Keratinocyte (primary cell): ENCODE data around the genes BLZF1 and SLC19A2.

CAGE:
- cytosol, long polyA minus RNA, result no peak
- cytosol, long polyA plus RNA, result no peak
- long polyA plus RNA, result no peak
- nucleus, long polyA minus RNA, result no peak
- nucleus, long polyA plus RNA, result no peak
Measured at GRCh38 chr1:168246482-168246856, 20.7 kb downstream of the SFT2D2 start.

CAGE:
- cytosol, long polyA minus RNA, result no peak
- cytosol, long polyA plus RNA, result no peak
- long polyA plus RNA, result no peak
- nucleus, long polyA minus RNA, result no peak
- nucleus, long polyA plus RNA, result no peak
Measured at GRCh38 chr1:168799912-168800538, 71.0 kb upstream of the DPT start.

DNA sequence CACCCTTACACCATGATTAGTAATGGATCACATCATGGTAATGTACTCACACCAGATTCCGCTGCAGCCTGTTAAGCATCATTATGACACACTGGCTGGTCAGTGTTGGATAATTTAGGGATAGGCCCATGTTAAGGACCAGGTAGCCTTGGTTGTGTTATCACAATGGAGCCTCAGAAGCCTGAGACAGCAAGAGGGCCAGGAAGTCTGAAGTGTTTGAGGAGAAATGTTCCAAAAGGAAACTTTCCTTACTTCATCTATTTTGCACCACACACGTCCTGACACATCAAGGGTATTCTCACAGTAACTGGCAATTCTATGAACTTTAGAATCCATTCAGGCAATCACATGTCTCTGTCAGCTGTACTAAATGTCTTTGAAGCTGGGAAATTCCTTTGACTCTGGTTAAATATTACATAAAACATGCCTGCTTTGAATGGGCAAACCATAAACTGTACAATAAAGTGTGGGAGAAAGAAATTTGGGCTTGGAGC is 105.3 kb upstream of the DPT start:
CAGE:
- cytosol, long polyA minus RNA, result no peak
- cytosol, long polyA plus RNA, result no peak
- long polyA plus RNA, result no peak
- nucleus, long polyA minus RNA, result no peak
- nucleus, long polyA plus RNA, result no peak

GRCh38 chr1:168893173-168893674 is 164.2 kb upstream of the DPT start:
CAGE:
- cytosol, long polyA minus RNA, result no peak
- cytosol, long polyA plus RNA, result no peak
- long polyA plus RNA, result no peak
- nucleus, long polyA minus RNA, result no peak
- nucleus, long polyA plus RNA, result no peak

CAGE:
- cytosol, long polyA minus RNA, result no peak
- cytosol, long polyA plus RNA, result no peak
- long polyA plus RNA, result no peak
- nucleus, long polyA minus RNA, result no peak
- nucleus, long polyA plus RNA, result no peak
Measured at GRCh38 chr1:168945839-168946299, 160.6 kb upstream of the ATP1B1 start.

DNA sequence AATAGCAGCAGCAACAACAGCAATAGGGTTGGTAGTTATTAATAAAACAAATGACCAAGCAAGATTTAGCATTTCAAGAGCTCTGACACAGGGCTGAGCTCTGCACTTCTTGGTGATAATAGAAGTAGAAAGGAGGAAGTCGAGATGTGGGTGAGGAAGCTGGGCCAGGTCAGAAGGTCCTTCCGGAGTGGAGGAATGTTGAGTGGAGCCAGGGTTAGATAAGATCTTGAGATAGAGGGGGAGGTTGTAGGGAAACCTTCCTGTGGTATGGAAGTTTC is 45.6 kb upstream of the ATP1B1 start:
CAGE:
- cytosol, long polyA minus RNA, result no peak
- cytosol, long polyA plus RNA, result no peak
- long polyA plus RNA, result no peak
- nucleus, long polyA minus RNA, result no peak
- nucleus, long polyA plus RNA, result no peak

DNA sequence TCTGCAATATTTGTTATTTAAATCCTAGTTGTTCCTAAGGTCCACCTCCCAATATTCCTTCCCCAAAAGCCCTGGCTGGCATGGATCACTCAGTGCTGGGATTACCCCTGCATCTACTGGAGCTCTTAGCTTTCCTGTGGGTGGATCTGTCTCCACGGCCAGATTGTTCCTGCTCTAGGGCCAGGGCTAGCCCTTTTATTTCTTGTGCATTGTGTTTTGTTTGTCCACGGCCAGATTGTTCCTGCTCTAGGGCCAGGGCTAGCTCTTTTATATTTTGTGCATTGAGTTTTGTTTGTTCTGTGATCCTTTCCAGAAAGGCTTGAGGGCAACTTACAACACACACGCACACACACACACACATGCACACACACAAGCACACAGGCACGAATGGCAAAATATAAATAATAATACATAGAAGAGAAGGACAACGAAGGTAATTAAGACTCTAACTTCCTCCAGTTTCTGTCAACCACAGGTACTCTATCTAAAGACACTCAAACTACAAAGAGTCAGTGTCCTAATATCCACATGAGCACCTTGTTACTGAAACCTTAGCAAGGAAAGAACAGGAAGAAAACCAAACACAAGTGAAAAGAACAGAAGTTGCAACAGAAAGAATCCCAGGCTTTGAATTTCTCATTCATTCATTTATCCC is 33.0 kb upstream of the ATP1B1 start:
CAGE:
- cytosol, long polyA minus RNA, result no peak
- cytosol, long polyA plus RNA, result no peak
- long polyA plus RNA, result no peak
- nucleus, long polyA minus RNA, result no peak
- nucleus, long polyA plus RNA, result no peak

DNA sequence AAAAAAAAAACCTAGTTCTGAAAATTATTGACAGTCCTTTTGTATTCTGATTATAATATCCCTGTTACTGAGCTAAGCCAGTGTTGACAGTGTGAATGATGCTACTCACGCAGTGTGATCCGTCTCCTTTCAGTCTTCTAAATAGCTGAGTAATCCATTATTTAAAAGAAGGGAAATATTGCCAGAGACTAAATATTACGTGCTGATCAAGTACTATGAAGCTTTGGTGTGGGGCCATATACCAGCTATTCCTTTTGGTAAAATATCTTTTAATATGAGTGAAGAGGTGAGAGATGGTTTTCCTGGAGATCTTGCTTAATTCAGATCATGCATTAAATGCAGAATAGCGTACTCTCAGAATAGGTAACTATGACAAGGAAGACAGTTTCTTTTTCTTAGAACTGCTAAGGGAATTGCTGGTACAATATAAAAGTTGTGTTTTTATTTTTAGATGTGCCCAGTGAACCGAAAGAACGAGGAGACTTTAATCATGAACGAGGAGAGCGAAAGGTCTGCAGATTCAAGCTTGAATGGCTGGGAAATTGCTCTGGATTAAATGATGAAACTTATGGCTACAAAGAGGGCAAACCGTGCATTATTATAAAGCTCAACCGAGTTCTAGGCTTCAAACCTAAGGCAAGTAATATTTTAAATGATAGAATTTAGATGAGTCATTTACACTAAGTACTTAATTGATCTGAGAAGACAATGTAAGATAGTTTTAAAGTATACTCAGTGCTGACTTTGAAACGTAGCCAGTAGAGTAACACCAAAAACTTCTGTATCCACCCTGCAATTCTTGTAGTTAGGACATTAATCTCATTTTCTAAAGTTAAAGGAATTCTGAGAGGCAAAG is 20.5 kb downstream of the ATP1B1 start:
CAGE:
- cytosol, long polyA minus RNA, result start-site peak on the plus strand centred at position 616 of the sequence, 26 bp wide, 35 reads
- cytosol, long polyA plus RNA, result no peak
- long polyA plus RNA, result no peak
- nucleus, long polyA minus RNA, result no peak
- nucleus, long polyA plus RNA, result no peak

DNA sequence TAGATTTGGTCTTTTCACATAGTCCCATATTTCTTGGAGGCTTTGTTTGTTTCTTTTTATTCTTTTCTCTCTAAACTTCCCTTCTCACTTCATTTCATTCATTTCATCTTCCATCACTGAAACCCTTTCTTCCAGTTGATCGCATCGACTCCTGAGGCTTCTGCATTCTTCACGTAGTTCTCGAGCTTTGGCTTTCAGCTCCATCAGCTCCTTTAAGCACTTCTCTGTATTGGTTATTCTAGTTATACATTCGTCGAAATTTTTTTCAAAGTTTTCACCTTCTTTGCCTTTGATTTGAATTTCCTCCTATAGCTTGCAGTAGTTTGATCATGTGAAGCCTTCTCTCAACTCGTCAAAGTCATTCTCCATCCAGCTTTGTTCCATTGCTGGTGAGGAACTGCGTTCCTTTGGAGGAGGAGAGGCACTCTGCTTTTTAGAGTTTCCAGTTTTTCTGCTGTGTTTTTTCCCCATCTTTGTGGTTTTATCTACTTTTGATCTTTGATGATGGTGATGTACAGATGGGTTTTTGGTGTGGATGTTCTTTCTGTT is 89.2 kb downstream of the NME7 start:
CAGE:
- cytosol, long polyA minus RNA, result no peak
- cytosol, long polyA plus RNA, result no peak
- long polyA plus RNA, result no peak
- nucleus, long polyA minus RNA, result no peak
- nucleus, long polyA plus RNA, result no peak

GRCh38 chr1:169367608-169368876 is at the start of gene BLZF1:
TSS of gene BLZF1 (plus strand) at chr1:169368195.
CAGE:
- cytosol, long polyA minus RNA, result start-site peak on the minus strand at chr1:169367730-169367763, 24 reads; start-site peak on the plus strand at chr1:169368212-169368254, 380 reads
- cytosol, long polyA plus RNA, result start-site peak on the minus strand at chr1:169367729-169367799, 1,207 and 228 reads in 2 replicates; start-site peak on the plus strand at chr1:169368185-169368271, 1,391 and 322 reads in 2 replicates
- long polyA plus RNA, result start-site peak on the minus strand at chr1:169367730-169367799, 1,119 and 802 reads in 2 replicates; start-site peak on the plus strand at chr1:169367966-169368032, 132 and 125 reads in 2 replicates; start-site peak on the plus strand at chr1:169368201-169368248, 249 and 491 reads in 2 replicates
- nucleus, long polyA minus RNA, result start-site peak on the minus strand at chr1:169367730-169367775, 95 reads; start-site peak on the plus strand at chr1:169367988-169368047, 44 reads; start-site peak on the plus strand at chr1:169368221-169368254, 403 reads
- nucleus, long polyA plus RNA, result start-site peak on the minus strand at chr1:169367729-169367797, 1,191 and 895 reads in 2 replicates; start-site peak on the plus strand at chr1:169367947-169368032, 183 and 162 reads in 2 replicates; start-site peak on the plus strand at chr1:169368184-169368279, 1,962 and 1,334 reads in 2 replicates

GRCh38 chr1:169484824-169486046 is at the start of gene SLC19A2:
TSS of gene SLC19A2 (minus strand) at chr1:169485944.
CAGE:
- cytosol, long polyA minus RNA, result start-site peak on the minus strand at chr1:169485931-169485986, 23 reads
- cytosol, long polyA plus RNA, result no peak
- long polyA plus RNA, result start-site peak on the minus strand at chr1:169485859-169485970, 115 and 115 reads in 2 replicates
- nucleus, long polyA minus RNA, result no peak
- nucleus, long polyA plus RNA, result no peak

DNA sequence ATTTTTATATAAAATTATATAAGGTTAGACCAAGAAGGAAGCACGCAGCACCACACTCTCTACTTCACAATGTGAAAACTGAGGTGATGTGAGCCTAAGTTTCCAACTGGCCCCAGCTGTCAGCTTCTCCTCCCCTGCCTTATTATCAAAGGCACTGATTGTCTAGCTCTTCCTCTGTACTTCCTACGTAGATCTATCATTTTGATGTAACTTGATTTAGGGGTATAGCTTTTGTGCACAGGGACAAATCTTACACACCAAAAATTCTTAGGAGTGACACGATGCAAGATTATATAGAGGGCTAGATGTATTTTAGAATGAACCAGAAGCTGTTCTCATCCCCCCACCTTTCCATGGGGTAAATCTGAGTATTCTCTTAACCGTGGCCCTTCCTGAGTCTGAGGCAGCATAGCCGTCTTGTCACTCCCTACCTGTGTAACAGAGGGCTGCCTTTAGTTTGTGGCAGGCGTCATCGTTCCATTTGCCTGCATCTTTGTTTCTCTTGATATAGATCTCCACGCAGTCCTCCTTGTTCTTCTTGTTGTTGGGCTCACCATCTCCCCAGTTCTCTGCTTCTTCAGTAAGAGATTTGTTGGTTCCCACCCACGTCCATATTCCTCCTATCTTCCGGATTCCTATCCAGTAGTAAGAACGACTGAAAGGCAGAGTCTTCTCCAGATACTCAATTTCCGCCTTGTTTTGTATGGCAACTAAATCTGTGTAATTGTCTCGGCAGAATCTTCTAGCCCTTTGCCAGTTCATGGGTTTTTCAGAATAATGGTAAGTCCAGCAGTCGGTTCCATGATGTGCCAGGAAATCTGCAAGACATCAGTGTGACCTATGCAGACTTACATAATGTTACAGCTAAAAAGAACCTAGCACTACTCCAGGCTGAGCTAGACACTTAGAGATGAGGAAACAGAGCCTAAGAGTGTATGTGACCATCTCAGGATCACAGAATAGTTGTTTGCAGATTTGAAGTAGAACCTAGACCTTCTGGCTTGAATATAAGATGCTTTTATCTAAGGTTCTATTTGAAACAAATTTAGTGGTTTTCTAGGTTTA is 3.1 kb downstream of the SELL start:
CAGE:
- cytosol, long polyA minus RNA, result no peak
- cytosol, long polyA plus RNA, result no peak
- long polyA plus RNA, result no peak
- nucleus, long polyA minus RNA, result no peak
- nucleus, long polyA plus RNA, result no peak

GRCh38 chr1:170531096-170531904 is 666 bp upstream of the GORAB start:
CAGE:
- cytosol, long polyA minus RNA, result no peak
- cytosol, long polyA plus RNA, result no peak
- long polyA plus RNA, result no peak
- nucleus, long polyA minus RNA, result no peak
- nucleus, long polyA plus RNA, result no peak

GRCh38 chr1:170586967-170587266 is 55.0 kb downstream of the GORAB start:
CAGE:
- cytosol, long polyA minus RNA, result no peak
- cytosol, long polyA plus RNA, result no peak
- long polyA plus RNA, result no peak
- nucleus, long polyA minus RNA, result no peak
- nucleus, long polyA plus RNA, result no peak

CAGE:
- cytosol, long polyA minus RNA, result no peak
- cytosol, long polyA plus RNA, result no peak
- long polyA plus RNA, result no peak
- nucleus, long polyA minus RNA, result no peak
- nucleus, long polyA plus RNA, result no peak
Measured at GRCh38 chr1:170661820-170662426, 2.0 kb upstream of the PRRX1 start.

DNA sequence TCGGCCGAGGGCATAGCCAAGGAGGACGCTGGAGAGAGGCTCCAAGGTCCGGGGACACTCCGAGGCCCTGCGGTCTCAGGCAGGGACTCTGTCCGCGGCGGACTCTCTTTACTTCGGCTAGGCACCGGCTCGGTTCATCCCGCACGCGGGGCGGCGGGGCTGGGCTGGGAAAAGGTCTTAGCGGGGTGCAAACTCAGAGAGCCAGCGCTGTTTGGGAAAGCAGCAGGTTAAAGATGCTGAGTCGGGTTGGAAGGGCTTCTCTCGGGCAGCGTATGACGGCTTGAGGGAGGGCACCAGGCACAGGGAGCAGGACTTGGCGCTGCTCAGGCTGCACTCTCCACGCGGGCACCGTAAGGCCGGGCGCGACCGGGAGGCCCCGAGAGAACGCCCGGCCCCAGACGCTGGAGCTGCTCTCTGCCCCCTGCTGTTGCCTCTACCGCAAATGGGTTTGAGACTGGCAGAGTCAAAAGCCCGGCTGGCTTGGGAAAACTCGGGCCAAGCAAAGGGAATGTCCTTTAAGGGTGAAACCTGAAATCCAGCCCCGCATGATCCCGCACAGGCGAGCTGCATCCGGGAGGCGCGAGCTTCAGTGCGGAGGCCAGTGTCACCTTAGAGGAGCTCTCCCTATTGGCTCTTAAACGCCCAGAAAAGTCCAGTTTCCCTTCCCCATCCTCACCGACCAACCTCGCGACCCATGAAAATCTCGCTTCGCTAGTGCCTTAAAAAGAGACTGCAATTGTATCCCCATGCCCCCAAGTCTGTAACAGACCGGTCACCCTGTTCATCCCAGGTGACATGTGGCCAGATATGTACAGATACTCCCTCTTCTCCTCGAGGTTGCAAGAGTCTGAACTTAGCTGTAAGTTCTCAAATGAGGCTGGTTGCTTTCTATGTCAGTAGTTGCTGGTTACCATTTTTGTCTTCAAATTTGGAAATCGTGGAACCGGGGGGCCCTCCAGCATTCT is 988 bp downstream of the PRRX1 start:
CAGE:
- cytosol, long polyA minus RNA, result no peak
- cytosol, long polyA plus RNA, result no peak
- long polyA plus RNA, result no peak
- nucleus, long polyA minus RNA, result no peak
- nucleus, long polyA plus RNA, result no peak

DNA sequence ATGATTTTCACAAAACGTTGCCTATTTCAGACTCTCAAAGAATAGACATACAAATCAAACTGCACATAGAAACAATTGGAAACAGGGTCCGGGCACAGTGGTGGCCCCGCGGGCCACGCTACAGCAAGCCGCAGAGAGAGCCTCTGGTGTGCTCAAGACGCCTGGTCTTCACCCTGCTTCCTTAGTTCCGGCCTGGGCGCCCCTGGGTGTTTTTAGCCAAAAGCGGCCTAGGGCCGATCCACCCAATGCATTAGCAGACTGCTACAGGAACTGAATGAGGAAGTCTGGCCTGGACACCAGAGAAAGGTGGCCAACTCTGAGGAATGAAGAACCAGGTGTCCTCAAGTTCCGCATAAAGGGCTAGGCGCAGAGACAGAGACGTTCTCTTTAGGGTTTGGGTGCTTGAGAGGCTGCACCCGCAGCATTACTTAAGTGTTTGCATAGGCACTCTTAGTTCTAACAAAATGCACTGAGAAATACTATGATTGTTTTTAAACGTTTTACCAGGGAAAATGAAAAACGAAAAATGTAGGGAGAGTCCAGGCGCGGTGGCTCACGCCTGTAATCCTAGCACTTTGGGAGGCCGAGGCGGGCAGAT is 1.8 kb downstream of the PRRX1 start:
CAGE:
- cytosol, long polyA minus RNA, result no peak
- cytosol, long polyA plus RNA, result no peak
- long polyA plus RNA, result no peak
- nucleus, long polyA minus RNA, result no peak
- nucleus, long polyA plus RNA, result no peak

GRCh38 chr1:170674091-170674677 is 10.3 kb downstream of the PRRX1 start:
CAGE:
- cytosol, long polyA minus RNA, result no peak
- cytosol, long polyA plus RNA, result no peak
- long polyA plus RNA, result no peak
- nucleus, long polyA minus RNA, result no peak
- nucleus, long polyA plus RNA, result no peak

CAGE:
- cytosol, long polyA minus RNA, result no peak
- cytosol, long polyA plus RNA, result no peak
- long polyA plus RNA, result no peak
- nucleus, long polyA minus RNA, result no peak
- nucleus, long polyA plus RNA, result no peak
Measured at GRCh38 chr1:170886350-170886888, 48.9 kb upstream of the MROH9 start.

CAGE:
- cytosol, long polyA minus RNA, result no peak
- cytosol, long polyA plus RNA, result no peak
- long polyA plus RNA, result no peak
- nucleus, long polyA minus RNA, result no peak
- nucleus, long polyA plus RNA, result no peak
Measured at GRCh38 chr1:171160037-171160928, 24.8 kb upstream of the FMO2 start.